ENCODE measurements around a stretch of chr3.

GRCh38 chr3:46578814-46579497, 1.4 kb downstream of the TDGF1 start:
- PRO-cap: no peak
- RAMPAGE, long total RNA: no peak

- PRO-cap: no peak
- RAMPAGE, long total RNA: no peak
These were observed 27.1 kb downstream of the ALS2CL start for GRCh38 chr3:46666364-46666827.

DNA sequence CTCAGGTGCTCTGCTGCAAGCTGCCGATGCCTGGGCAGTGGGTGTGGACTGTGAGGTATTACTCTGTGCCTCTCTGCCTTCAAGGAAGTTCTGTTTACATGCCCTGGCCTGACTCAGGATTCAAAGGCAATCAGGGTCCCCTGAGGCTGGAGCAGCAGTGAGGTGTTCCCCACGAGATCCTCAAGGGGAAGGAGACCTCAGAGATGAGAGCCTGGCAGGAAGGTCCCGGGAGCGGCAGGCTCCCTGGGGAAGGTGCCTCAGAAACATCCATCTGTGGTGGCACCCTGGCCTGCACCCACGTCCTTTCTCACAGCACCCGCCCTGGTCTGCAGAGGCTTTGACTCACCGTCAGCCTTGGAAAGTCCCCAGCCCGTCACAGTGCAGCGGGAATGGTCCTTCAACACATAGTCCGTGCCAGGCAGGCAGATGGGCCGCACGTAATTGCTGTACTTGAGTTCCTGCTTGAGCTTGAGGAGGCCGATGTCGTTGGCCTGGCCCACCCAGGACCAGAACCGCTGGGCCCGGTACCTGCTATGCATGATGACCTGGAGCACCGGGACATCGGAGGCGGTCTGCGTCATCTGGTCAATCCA, 3.7 kb downstream of the PRSS50 start:
- PRO-cap: no peak
- RAMPAGE, long total RNA: no peak

DNA sequence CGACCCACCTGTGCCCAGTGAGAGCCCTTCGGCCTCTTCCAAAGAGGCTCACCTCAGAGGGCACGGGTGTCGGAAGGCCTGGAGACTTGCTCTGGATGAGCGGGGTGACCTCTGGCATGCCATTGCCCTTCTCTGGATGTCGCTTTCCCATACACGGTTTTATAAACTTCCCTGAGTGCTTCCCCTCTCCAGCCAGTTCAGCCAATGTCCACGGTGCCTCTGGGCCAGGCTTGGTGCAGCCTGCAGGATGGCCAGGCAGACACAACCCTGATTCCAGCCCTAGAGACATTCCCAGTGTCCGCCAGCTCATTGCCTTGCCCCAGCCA, 3.6 kb upstream of the PTH1R start:
- PRO-cap: no peak
- RAMPAGE, long total RNA: no peak

- PRO-cap: no peak
- RAMPAGE, long total RNA: no peak
These were observed 38.4 kb downstream of the PTH1R start for GRCh38 chr3:46915717-46916614.

DNA sequence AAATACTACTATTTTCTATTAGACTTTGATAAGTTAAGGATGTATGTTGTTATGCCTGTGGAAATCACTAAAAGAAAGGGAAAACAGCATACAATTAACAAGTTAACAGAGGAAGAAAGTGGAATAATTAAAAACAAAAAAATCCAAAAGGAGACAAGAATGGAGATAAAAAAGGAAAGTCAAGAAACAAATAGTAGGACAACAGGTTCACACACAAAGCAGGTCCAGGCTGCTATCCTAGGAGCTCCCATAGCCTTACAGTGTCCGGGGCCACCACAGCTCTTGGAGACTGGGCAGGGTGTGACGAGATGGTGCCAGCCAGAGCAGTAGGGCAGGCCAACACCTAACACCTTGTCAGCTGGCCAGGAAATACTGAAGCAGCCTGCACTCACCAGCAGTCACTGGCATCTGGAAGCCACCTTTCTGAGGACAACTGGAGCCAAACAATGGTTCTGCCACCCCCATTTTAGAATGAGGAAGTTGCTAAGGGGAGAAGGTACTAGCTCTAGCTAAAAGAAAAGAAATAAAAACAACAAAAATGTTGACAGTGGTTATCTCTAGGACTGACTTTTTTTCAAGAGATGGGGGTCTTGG, 47.3 kb downstream of the CCDC12 start:
- PRO-cap: no peak
- RAMPAGE, long total RNA: no peak

DNA sequence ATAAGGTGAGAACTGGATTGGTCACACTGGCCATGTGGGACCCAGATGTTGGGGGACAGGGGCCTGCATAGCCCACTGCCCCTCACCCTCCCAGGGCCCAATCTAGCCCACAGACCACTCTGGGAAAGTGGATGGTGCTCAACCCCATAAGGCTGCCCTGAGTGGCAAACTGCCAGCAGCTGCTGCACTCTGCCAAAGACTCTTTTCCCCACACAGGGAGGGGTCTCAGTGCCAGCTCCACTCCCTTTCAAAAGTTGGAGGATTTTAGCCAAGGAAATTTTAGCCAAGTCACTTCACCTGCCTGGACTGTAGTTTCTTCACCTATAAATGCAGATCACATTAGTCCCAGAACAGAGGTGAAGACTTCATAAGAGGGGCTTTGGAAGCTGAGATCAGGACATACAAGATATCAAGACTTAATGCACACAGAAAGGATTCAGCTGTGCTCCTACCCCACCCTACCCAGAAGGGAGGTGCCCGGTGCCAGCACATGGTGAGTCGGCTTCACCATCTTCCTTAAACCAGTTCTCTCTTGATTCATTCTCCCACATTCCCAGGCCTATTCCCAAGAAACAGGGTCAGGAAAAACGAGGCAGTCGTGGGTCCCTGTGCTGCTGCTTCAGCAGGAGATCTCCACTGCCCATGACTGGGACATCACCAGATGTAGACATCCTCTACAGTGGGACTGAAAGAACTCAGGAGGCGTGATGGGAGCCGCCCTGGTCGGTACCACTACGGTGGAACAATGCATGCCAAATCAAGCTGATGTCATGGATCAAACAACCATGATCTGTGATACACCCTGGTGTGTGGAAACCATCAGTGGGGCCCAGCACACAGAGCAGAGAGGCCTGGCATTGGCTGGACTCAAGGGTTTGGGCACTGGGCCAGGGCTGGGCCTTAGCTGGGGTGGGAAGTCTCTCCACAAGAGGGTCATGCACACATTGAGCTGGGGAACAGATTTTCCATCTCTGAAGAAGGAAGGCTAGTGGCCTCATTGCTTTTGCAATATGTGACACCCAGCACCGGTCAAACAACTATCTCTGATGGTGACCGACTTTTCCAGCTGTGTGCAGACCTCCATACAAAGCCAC, 42.0 kb downstream of the CCDC12 start:
- PRO-cap: no peak
- RAMPAGE, long total RNA: no peak

DNA sequence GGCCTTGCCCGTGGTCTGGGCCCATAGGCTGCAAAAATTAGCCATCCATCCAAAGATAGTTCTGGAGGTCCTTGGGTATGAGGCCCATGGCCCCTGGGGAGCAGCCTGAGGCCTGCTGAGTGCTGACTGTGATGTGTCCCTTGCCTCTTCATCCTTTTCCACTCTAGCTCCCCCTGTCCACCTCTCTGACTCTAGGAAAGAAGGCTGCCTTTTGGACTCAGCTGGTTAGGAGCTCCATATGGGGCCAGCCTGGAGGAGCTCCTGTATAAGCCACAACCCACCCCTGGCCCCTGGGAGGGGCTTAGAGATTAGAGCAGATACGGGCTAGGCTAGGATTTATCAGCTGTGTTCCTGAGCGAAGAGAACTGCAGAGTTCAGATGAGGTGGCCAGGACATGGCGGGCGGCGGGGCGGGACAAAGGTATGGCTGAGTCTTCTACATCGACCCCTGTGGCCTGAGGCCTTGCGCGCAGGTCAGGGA, 7.8 kb downstream of the NBEAL2 start:
- PRO-cap: no peak
- RAMPAGE, long total RNA: no peak

DNA sequence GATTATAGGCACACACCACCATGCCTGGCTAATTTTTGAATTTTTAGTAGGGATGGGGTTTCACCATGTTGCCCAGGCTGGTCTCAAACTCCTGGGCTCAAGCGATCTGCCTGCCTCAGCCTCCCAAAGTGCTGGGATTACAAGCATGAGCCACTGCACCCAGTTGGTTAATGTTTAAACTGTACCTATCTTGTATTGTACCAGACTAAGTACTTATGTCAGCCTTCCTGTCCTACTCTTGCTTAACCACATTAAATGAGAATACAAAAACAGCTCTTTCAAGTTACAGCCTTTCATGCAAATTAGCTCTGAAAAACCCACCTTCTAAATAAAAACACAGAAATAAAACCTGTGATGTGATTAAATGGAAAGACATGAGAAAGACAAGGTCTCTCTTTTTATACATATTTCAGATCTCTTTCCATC, 22.8 kb downstream of the SETD2 start:
- PRO-cap: no peak
- RAMPAGE, long total RNA: no peak

DNA sequence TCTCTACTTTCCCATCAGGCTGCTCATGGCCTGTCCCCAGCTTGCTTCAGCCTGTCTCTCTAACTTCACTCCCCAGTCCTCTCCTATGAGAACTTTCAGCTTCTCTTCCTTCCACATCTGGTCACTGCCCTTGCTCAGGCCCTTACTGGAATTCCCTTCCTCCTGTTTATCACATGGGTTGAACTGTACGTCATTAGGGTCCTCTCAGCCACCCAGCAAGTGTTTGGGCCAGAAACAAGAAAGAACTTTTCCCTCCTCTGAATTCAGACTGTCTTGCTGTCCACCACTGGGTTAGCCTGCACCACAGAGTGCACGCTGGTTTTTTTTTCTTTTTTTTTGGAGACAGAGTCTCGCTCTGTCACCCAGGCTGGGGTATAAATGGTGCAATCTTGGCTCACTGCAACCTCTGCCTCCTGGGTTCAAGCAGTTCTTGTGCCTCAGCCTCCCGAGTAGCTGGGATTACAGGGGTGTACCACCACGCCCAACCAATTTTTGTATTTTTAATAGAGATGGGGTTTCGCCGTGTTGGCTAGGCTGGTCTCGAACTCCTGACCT, 5.1 kb downstream of the PTPN23 start:
- PRO-cap: no peak
- RAMPAGE, long total RNA: no peak

DNA sequence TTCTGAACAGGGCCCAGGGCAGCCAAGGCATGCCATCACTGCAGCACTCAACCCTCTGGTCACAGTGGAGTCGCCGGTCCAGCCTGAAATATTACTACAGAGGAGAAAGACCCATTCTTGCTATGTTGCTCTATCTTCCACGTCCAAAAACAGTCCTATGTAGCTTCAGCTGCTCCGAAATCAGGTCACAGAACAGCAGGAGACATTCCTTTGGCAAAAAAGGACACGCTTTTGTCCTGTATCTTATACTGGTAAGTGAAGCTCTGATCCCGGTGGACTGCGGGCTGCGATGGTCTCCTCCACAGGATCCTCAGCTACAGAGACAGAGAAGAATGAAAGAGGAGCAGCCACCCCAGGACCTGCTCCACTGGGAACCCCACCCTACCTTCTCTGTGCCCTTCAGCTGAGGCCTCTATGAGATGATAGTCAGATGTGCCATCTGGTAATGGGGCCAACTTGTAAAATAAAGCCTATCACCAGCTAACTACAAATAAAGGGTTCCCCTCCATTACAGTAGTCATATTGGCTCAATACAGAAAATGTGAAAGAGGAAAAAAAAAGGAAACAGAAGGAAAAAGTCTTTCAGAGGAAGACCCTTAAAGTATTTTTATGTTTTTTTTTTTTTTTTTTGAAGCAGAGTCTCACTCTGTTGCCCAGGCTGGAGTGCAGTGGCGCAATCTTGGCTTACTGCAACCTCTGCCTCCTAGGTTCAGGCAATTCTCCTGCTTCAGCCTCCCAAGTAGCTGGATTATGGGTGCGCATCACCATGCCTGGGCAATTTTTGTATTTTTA, 17.4 kb downstream of the ELP6 start:
- PRO-cap: no peak
- RAMPAGE, long total RNA: no peak

- PRO-cap: no peak
- RAMPAGE, long total RNA: no peak
These were observed 12.0 kb downstream of the ELP6 start for GRCh38 chr3:47501428-47501962.

DNA sequence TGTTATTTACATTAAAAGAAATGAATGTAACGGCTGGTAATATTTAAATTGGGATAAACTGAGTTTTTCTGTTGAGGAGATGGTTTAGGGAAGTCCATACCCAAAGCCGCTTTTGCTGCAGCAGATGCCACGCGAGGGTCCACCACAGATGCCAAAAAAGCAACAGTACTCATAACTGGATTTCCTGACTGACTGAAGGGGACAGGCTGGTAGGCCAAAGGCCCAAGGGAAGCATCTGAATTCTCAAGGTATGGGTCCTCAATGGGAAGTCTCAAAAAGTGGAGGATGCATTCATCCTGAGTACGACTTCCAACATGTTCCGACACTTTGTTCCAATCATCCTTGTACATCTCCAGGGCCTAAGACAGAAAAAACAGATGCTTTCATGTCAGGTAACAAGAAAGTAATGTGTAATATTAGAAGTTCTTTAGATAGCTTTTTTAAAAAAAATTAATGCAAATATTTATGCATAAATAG, 83.6 kb upstream of the CSPG5 start:
- PRO-cap: no peak
- RAMPAGE, long total RNA: no peak

DNA sequence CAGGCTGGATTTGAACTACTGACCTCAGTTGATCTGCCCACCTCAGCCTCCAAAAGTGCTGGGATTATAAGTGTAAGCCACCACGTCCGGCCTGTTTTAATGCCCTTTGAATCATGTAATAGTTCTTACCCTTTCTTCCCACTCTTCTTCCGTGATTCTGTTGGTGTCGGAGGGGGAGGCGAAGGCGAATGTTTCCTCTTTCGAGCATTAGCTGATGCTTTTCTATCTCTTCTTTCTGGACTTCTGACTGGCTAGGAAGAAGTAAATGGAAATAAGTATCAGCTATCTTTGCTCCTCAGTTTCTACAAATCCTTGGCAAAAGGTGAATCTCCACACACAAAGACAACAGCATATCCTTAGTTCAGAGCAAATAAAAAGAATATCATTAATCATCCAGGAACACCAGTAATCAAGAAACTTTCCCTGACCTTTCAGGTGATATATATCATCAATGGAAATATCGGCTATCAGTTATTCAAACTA, 75.4 kb downstream of the SMARCC1 start:
- PRO-cap: no peak
- RAMPAGE, long total RNA: no peak

DNA sequence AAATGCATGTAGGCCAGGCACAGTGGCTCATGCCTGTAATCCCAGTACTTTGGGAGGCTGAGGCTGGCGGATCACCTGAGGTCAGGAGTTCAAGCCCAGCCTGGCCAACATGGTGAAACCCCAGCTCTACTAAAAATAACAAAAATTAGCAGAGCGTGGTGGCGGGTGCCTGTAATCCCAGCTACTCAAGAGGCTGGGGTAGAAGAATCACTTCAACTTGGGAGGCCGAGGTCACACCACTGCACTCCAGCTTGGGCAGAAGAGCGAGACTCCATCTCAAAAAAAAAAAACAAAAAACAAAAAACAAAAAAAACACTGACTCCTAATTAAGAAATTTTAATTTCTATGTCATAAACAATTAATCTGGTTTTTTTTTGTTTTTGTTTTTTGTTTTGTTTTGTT, 3.8 kb downstream of the SMARCC1 start:
- PRO-cap: no peak
- RAMPAGE, long total RNA: no peak

DNA sequence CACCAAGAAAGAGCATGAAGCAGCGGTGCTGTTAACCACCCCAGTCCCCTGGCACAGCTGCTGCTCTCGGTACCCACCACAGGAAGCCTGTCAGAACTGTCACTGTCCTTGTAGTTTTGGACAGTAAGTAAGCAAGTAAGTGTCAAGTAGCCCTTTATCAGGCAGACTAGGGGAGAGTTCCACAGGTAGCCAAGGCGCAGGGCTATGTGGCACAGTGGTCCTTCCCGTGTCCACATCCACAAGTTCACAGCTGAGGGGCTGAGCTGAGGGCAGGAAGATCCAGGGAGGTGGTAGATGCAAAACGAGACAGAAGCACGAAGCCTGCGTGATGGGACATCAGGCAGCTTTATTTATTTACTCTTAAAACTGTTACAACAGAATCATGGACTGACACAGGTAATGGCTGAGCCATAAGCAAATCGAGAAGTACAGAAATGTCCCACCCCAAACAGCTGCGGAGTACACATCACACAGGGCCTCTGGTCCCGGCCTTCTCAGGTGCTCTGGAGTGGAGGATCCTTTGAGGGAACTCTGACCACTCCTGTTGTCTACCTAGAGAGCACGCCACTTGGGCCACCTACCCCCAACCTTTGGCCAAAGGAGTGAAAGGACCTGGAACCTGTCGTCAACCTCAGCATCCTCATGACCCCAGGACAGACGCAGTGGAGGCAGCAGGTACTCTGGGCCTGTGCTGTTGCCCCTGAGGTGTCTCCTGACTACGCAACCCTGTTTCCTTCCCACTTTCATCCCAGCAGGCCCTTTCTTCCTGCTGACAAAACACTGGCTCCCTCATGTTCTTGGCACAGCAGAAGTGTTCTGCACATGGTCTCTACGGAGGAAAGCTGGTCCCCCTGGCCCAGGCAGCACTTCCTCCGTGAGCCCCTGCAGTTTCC, 47.7 kb downstream of the DHX30 start:
- PRO-cap: no peak
- RAMPAGE, long total RNA: no peak

DNA sequence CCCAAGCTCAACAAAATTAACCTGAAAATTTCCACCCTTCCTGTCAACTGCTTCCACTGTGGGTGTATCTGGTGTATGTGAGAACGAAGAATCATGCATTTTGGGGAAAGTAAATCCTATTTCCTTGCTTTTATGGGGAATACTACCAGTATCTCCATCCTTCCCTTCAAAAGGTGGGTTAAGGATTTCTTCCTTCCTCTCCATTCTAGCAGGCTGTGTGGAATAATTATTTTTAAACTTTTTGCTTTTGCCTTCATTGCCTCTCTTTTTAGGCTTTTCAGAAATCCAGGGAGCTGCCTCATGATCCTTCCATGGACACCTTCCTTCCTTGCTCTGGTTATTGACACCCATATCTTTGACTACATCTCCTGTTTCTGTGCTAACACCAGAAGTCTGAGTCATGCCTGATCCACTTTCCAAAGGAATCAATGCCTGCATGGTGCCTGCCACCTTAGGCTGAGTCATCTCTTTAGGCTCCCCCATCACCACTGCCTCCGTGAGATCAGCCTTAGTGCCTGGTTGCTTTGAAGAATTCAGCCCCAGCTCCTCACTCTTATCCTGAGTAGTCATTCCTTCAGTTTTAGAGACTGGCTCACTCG, 105.6 kb downstream of the MAP4 start:
- PRO-cap: no peak
- RAMPAGE, long total RNA: no peak

DNA sequence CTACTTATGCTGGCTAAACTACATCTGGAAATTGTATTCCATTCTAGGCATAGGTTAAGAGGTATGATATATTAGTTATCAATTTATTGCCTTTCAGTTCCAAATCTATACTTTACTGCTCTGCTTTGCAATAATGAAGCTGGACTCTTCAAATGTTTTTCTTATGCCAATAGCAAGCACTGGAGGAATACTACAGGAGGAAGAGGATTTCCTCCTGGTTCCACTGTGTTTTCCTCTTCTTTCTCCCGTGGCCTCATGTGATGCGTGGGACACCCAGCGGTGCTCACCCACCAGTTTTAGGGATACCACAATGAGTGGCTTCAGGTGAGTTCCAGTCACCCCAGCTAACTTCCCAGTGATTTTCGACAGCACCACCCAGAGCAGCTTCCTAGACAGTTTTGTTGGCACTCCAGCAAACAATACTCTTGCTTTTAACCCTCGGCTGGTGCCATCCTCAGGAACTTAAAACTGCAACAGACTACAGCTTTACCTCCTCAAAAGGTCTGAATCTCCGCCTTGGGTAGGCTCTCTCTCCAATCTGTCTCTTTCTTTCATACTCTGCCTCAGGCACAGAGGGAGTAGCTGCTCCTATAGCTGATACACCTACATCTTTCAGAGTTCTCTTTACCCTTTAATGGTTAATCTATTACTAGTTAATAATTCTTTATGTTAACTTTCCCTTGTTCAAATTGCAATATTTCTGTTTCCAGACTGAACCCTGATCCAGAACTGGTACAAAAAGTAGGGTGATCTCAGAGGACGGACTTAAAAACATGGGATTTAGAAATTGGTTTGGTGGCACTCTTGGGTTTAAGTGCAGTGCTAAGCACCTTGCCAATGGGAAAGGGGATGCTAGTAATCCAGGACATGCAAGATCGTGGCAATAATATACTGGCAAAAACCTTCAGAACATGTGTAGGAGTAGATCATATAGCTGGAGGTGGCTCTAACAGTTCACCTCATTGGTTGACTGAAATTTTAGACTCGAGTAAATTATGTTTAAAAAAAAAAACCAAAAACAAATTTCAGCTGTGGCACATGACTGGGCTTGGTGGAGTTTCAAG, 66.3 kb downstream of the MAP4 start:
- PRO-cap: no peak
- RAMPAGE, long total RNA: no peak

- PRO-cap: no peak
- RAMPAGE, long total RNA: no peak
These were observed 2.5 kb downstream of the MAP4 start for GRCh38 chr3:48013741-48014089.

DNA sequence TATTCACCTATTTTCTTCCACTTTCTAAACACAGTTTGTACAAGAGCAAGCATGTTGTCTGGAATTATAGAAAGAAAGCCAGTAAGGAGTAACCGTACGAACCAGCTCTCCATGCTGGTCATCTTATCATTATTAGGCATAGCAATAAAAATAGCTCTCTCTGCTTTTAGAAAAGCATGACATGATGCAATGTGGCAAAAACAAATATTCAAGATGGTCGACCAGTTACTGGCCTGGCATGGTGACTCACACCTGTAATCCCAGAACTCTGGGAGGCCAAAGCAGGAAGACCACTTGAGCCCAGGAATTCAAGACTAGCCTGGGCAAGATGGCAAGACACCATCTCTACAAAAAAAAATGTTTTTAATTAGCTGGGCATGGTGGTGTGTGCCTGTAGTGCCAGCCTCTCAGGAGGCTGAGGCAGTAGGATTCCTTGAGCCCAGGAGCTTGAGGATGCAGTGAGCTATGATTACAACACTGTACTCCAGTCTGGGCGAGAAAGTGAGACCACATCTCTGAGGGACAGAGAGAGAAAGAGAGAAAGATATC, 2.7 kb upstream of the MAP4 start:
- PRO-cap: no peak
- RAMPAGE, long total RNA: no peak